ENCODE measurements around the genes WASHC2A and UBE2D1.

DNA sequence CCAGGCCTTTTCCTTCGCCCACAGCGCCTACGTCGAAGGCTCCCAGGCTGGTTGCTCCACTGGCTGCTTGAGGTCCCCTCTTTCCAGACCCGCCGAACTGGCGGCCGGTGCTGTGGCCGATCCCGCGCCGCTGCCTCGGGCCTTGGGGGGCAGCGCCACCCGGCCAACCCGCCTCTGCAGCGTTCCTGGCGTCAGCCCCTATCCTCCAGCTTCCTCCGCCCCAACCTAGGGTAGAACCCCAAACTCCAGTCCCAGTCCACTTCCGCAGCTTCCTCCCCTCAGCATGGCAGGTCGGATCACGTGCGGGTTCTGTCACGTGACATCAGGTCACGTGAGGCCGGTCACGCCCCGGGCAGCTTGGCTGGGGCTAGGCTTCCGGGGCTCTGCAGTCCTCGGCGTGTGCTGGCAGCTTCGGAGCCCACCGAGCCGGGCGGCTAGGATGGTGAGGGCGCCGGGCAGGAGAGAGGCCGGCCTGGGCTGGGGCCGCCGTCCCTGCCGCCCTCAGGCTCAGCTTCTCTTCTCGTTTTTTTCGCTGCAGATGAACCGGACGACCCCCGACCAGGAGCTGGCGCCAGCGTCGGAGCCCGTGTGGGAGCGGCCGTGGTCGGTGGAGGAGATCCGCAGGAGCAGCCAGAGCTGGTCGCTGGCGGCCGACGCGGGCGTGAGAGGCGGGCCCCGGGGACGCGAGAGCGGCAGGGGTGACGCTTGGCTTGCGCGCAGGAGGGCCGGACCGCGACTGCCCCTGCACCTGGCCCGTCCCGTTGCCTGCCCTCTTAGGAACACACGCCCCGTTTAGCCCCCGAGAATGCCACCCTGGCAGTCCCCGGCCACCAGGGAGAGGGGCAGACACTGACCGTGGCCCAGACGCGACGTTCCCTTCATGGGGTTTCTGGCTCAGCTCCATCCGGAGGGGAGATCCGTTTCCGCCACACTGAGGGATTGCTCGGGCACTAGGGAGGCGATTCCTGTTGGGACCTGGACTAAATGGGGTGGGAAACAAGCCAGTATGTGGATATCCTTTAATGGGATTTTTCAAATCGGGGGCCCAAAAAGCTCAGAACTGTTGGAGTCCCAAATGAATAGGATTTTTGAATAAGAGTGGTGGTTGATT lies at the start of gene WASHC2A:
Gene WASHC2A, plus strand, starts transcription at position 388 of the 1,111 bp plus-strand sequence.
- PRO-cap: bidirectional peak, plus-strand start at position 388 of the sequence, minus-strand start at position 300 of the sequence

DNA sequence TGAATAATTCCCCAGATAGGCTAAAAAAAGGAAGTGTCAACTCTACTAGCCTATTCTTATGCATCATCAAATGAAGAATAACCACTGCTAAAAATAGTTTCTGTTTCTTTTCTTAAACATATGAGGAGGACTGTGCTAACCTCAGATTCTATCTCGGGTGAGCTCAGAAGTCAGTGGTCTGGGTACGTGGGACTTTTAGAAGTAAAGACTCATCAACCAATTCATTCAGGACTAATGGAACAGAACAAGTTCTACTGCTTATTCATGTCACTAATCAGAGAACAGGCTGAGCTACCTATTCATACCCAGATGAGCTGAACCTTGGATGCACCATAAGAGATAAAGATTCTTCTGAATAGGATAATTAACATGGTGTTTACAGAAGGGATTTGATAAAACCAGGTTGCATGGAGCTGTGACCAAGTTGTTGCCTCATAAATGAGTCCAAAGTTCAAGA lies 9.5 kb upstream of the ASAH2 start:
- PRO-cap: no peak

DNA sequence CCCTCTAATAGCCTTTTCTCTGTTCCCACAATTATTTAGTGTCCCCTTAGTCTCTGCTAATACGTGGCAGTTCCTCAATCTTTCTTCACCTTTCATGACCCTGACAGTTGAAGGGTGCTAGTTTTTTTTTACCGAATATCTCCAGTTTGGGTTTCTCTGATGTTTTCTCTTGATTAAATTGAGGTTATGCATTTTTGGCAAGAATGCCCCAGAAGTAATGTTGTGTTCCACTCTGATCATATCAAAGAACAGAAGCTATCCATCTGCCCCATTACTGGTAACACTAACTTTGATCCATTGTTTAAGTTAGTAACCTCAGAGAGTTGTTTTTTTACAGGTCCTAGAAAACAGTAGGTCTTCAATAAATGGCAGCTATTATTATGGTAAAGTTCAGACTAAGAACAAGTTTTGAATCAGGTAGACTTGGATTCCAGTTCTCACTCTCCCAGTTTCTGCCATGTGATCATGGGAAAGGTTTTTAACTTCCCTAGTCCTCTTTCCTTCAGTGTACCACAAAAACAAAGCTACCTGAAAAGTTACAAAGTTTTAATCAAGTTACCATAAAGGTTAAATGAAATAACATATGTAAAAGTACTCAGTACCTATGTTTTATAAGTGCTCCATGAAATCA lies 133.7 kb upstream of the ASAH2 start:
- PRO-cap: no peak

DNA sequence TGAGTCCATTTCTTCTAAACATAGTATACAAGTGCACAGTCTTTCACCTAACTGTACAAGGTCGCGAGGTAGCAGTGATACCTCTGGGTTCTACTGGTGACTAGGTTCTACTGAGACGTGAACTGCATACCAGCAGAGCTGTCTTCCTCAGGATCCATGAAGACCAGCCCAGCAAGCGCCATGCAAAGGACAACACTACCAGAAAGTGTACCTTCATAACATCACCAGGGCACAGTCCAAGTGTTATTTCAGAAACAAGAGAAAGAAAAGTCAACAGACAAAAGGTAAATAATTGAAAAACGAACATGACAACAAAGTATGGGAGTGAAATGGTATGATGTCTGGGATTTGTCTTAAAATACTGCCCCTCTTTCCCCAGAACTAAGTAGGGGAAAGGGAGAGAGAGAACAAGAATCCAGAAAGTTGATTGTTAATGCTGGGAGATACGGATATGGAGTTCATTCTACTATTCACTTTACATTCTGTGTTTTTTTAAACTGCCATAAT lies 141.1 kb upstream of the ASAH2 start:
- PRO-cap: no peak

- PRO-cap: no peak
Observed at GRCh38 chr10:50511249-50512029, 112.3 kb downstream of the SGMS1 start.

DNA sequence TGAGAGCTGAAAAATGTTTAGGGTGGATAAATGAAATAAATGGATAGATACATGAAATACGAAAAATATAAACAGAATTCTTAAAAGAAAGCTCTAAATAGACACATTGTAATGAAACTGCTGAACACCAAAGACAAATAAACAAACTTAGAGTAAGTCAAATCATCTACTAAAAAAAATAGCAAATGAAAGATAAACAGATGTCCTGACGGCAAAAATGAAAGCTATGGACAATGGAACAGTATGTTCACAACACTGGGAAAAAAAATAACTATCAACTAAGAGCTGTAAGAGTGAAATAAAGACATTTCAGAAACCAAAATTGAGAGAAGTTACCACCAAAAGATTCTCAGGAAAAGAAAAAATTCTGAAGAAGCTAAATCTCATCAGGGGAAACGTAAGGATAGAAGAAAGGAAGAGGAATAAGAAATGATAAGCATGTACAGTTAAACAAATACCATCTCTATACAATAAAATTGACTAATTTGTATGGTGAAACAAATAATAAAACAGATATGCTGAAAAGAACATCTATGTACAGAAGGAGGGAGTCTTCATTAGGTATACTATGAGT lies 106.0 kb downstream of the SGMS1 start:
- PRO-cap: no peak

GRCh38 chr10:50819874-50820239 lies 65.6 kb downstream of the A1CF start:
- PRO-cap: no peak

GRCh38 chr10:50857570-50858067 lies 27.8 kb downstream of the A1CF start:
- PRO-cap: no peak

- PRO-cap: unidirectional peak, plus-strand start at chr10:51073772; bidirectional peak, plus-strand start at chr10:51073967, minus-strand start at chr10:51073950
Observed at GRCh38 chr10:51073595-51074281, 549 bp upstream of the PRKG1 start.

DNA sequence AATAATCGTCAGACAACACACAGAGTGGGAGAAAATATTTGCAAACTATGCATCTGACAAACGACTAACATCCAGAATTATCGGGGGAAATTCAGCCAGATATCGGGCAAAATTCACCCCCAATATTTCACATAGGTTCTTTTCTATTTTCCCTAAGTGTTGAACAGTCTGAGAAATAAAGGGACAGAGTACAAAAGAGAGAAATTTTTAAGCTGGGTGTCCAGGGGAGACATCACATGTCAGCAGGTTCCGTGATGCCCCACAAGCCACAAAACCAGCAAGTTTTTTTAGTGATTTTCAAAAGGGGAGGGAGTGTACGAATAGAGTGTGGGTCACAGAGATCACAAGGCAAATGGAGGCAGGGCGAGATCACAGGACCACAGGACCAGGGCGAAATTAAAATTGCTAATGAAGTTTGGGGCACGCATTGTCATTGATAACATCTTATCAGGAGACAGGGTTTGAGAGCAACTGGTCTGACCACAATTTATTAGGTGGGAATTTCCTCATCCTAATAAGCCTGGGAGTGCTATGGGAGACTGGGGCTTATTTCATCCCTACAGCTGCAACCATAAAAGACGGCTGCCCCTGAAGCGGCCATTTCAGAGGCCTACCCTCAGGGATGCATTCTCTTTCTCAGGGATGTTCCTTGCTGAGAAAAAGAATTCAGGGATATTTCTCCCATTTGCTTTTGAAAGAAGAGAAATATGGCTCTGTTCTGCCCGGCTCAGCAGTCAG lies 193.7 kb downstream of the PRKG1 start:
- PRO-cap: no peak

- PRO-cap: no peak
Observed at GRCh38 chr10:51600518-51601096, 98.8 kb downstream of the CSTF2T start.

DNA sequence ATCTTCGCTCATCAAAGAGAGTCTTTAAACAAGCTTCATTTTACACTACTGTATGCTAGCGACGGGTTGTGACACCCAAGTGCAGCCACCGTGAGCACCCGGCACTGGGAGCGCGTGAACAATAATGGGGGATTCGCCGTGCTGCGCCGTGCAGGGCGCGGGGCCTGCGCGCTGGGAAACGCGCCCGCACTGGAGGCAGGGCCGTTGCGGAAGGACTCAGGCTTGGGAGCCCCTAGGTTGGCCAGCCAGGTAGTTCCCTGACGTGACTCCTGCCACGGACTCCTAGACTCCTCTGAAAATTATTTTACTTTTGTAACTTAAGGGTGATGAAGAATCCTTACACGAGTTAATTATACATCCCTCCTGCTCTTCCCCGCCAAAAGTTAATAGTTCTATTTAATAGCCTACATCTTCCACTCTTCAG lies 5.3 kb upstream of the DKK1 start:
- PRO-cap: no peak

- PRO-cap: no peak
Observed at GRCh38 chr10:57066881-57067253, 705.8 kb upstream of the ZWINT start.

DNA sequence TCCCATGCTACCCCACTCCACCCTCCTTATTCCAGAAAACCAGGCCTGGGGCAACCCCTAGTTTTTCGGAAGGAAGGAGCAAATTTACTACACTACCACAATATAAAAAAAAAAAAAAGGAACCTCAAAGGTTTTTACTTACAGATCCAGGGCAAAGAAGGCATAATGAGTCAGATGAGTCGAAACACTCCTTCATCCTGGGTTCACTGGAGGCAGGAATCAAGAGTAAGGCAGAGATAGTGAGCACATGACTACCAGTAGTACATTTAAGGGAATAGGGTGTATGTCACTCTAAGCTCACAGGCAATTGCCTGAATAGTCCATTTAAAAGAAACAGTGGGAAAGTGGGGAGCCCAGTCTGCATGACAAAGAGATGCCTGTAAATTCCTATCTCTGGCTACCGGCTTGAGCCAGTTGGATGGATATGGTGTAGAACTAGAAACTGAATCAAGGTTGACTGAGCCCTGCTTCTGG lies 861.4 kb upstream of the ZWINT start:
- PRO-cap: no peak

GRCh38 chr10:57703659-57704291 lies 563.9 kb downstream of the IPMK start:
- PRO-cap: no peak

- PRO-cap: no peak
Observed at GRCh38 chr10:58189283-58189896, 78.3 kb downstream of the IPMK start.

- PRO-cap: no peak
Observed at GRCh38 chr10:58331604-58331940, 3.2 kb upstream of the UBE2D1 start.

GRCh38 chr10:58334636-58335287 lies at the start of gene UBE2D1:
Gene UBE2D1, plus strand, starts transcription at chr10:58335006.
- PRO-cap: unidirectional peak, plus-strand start at chr10:58334982

DNA sequence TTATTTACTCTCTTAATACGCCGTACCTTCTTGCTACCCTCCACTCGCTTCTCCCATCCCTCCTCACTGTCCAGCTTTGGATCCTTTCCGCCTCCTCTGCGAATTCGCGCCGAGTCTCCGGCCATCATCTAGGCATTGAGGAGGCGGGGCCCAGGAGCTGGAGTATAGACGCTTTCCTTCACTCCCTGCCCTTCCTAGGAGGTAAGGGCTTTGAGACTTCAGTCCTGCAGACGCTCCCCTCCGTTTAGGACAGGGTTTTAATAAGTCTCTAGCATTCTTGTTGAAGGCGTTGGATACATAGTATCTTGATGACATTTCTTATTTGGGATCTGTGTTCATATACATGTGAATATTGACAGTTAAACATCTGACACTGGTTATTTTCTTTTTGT lies 604 bp downstream of the TFAM start:
- PRO-cap: unidirectional peak, minus-strand start at position 68 of the sequence; unidirectional peak, minus-strand start at position 98 of the sequence

DNA sequence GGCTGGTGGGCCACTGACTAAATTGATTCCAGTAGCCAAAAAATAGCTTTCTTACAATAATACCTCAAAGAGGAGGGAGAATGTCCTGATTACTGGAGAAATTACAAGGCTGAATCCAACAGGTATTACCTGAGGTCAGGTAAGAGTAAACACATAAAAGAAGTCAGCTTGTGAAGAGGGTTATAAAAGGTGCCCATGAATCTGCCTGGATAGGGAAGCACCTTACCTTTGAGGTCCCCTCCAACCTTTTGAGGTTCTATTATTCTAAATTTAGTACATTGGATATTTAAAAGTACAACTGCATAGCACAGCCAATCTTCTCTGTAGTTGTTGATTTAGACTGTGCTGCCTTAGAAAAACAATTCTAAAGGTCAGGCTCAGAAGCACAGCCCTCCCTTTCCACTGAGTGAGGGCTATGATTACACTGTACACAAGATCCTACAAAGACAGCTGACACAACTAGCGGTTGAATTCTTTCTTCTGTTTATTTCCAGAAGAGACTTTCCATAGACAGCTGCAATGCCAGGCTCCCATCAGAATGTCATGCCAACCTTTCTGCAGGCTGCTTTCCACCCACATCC lies 39.5 kb downstream of the FAM13C start:
- PRO-cap: no peak

Measured in colonic mucosa (tissue), 1 donor.